Ileum (tissue), 1 donor: ENCODE results near the gene MAT1A.

- PRO-cap: no peak
Measured at GRCh38 chr10:80289113-80290260, at the start of gene MAT1A. Gene MAT1A (minus strand): TSS chr10:80289658.

DNA sequence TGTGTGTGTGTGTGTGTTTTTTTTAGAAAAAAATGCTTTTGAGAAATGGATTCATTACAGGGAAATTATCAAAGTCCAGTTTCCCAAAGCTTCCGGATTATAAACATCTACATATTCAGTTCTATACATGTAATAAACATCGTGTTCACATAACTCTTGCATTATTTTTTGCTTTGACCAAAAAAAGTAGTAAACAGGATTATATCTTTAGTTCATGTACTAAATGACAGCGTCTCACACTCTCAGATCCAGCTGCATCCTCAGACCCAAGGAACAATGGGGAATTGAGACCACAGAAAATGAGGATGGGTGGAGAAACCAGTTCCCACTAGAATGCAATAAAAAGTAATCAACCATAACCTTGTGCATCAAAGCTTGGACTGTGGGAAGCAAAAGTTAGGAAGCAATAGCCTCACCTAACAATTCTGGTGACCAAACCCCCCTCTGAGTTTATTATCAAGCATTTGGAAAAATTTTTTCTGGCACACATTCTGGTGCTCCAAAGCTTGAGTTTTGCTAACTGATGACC, 904 bp upstream of the MAT1A start:
- PRO-cap: no peak

DNA sequence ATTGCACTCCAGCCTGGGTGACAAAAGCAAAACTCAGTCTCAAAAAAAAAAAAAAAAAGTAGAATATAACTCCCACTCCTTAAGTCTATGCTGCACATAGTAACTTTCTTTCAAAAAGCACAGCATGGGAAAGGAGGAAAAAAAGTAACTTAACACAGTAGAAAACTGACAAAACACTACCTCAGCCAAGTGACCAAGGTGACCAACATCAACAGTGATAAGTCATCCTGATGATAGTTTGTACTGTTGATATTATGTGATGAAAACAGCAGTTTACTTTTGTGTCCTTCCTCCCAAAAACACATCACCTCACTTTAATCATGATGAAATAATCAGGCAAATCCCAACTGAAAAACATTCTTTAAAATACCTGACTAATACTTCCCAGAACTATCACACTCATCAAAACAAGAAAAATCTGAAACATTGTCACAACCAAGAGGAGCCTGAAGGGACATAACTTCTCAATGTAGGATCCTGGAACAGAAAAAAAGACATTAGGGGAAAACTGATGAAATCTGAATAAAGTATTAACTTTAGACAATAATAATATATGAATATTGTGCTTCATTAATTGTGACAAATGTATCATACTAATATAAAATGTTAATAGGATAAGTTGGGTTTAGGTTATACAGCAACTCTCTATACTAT, 29.4 kb upstream of the MAT1A start:
- PRO-cap: no peak

- PRO-cap: no peak
Measured at GRCh38 chr10:80358816-80359172, 2.2 kb downstream of the DYDC2 start.

DNA sequence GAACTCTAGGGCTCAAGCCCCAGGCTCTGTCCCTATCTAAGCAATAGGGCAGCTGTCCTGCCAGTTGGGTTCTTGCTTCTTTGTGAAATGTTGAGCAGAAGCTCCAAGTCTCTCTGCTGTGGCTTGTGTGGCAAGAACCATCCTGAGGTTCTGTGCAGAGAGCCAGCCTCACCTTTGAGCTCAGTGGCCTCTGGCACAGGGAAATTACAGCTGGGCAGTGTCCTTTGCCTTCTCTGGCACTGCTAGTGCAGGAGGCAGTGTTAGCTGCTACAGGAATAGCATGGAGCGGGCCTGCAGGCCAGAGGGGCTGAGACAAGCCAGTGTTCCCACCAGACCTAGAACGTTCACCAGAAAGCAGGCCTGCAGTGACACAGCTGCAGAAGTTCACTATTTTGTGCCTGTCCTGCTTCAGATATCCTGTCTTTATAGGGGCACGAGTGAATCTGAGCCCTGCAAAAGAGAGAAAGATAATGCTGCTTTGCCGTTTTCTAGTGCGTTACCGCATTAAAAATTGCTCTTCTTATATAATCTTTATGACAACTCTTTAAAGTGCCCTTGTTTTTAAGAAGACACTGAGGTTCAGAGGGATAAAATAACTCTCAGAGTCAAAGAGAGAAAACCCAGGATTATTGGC, 1.9 kb downstream of the PRXL2A start:
- PRO-cap: bidirectional peak, plus-strand start at position 245 of the sequence, minus-strand start at position 125 of the sequence

- PRO-cap: no peak
Measured at GRCh38 chr10:80411169-80412254, 3.2 kb downstream of the PRXL2A start.

DNA sequence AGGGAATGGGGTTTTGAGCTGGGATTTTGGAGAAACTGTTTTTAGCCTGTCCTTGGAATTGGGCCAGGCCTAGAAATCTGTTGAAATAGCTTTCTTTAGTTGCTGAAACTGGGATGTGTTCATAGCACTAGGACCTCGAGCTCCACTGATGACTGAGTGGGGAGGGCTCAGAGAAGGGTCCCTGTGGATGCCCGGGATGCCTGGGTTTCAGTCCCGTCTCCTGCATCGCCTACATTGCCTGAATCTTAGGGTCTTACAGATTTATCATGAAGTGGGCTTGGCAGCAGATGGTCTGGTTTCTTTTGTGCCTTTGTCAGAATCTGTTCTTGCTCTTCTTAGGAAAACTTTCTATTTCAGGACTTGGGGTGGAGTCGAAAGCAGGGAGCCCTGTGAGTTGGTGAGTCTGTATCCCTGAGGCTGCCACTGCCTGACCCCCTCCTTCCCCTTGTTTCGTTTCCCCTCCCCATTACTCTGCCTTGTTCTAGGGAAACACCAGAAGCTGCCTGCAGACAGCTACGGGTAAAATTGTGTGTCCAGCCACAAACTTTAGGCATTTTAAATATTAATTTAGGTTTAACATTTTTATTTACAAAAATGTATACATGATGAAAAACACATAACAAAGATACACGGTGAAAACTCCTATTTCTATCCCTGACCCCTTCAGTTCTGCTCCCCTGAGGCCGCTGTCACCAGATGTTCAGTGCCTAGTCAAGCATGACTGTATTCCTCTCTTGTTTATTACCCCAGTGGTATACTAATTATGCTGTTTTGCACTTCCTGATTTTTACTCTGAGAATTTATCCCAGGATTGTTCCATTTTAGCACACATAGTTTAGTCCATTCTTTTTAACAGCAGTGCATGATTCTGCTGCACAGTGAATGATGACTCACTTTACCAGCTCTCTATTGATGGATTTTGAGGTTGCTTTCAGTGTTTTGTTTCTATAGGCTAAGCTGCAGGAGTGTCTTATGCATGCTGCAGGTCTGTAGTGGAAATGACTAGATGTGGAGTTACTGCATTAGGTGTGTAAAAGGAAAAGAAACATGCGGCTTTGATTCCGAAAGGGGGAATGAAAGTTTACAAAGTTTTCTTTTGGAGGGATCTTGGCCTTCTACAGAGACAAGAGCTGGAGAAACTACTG, 9.0 kb downstream of the TSPAN14 start:
- PRO-cap: no peak

DNA sequence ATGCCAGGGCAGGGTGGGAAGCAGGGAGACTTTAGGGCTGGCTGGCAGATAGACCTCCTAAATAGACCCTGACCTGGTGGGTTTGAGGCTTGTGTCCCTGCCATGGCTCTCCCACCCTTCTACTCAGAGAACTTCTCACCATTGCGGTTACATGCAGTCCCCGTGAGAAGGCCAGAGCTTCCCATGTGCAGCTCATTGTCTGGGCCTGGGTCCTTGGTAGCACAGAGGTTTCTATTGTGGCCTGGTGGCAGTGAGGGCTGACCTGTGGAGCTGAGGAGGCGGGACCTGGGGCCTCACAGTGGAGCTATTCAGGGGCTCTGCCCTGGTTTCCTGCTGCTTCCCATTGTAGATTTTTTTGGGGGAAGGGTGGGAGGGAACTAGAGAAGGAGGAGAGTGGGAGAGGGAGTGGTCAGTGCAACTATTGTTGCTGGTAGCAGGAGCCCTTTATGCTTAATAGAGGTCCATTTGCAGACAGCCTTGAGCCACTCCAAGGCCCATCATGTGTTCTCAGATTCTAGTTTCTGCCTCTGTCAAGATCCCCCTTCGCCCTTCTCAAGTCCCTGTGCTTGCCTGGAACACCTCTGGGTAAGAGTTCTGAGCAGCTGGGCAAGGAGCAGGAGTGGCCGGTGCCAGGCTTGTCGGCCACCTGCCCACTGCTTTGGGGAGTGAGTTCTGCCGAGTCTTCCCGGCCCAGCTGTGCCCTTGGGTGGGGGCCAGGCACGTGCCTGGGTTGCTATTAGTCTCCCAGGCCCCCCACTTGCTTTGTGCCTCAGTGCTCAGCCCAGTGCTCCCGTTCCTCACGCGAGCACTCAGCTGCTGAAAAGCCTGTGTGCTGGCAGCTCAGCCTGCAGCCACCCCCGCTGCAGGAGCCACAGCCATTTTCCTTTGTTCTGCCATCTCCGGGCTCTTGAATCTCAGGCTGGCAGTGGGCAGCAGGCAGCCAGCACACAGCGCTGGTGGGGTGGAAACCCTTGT, 10.7 kb downstream of the TSPAN14 start:
- PRO-cap: no peak

DNA sequence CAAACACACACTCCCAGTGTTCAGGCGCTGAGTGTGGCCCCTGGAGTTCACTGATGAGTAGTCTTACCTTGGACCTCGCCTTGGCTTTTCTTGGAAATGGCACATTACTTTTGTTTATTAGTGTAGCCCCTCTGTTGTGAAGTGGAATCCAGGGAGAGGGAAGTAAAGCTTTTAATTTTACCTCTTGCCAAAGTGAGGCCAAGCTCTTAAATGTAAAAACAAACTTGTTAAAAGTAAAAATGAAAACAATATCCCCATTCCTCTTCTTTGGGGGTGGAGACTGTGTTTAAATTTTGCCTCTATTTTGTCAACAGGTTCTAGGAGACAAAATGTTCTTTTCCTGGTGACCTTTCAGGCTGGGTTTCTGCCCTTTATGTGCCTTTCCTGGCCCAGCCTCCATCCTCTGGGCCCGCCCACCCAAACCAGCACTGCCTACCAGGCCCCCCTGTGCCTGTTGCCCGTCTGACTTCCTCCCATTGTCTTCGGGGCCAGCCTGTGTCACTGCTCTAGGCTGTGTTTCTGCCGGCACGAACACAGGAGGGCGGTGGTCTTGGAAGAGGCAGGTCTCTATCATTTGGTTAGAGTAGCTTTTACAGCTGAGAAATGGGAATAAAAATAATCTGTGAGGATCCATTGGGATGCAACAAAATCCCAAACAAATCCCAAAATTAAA, 13.8 kb downstream of the TSPAN14 start:
- PRO-cap: unidirectional peak, plus-strand start at position 479 of the sequence; unidirectional peak, plus-strand start at position 536 of the sequence

- PRO-cap: no peak
Measured at GRCh38 chr10:80497214-80498134, 40.2 kb upstream of the SH2D4B start.

GRCh38 chr10:80498643-80499528, 38.8 kb upstream of the SH2D4B start:
- PRO-cap: no peak

DNA sequence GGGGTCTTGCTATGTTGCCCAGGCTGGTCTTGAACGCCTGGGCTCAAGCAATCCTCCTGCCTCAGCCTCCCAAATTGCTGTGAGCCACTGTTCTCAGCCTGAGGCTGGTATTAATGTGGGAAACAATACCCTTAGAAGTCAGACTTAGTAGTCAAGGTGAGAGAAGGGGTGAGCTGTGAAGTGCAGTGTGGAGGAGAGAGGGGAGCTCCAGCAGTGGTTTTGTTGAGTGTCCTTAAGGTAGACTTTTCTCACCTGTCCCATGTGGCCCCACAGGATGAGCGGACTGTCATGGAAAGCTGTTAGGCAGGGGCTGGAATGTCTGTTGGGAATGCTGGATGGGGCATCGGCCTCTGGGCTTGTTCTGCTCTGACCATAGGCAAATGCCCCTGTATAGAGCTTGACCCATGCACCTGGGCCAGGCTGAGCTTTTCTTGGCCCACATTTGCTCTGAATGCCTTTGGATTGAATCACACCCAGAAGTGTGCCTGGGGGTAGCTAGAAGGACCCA, 36.3 kb upstream of the SH2D4B start:
- PRO-cap: no peak

DNA sequence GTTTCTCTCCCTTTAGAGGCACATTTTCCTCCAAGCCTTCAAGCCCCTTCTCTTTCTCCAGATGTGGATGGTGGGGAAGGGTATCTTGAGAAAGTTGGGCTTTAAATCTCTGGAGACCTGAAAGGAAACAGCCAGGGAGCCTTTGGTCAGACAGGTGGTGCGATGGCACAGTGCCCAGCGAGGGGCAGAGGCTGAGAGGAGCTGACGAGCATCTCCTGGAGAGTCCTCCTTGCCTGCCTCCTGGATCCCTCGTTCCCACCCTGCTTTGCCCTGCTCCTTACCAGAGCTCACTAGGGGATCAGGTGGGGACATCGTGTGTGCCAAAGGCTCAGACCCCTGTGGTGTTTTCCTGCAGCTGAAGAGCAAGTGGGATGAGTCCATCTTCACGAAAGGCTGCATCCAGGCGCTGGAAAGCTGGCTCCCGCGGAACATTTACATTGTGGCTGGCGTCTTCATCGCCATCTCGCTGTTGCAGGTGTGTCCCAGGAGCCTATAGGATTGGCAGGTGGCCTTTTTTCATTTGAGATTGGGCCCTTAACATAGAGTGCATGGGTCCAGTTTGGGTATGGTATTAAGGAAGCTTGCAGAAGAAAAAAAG, 21.8 kb upstream of the SH2D4B start:
- PRO-cap: no peak

DNA sequence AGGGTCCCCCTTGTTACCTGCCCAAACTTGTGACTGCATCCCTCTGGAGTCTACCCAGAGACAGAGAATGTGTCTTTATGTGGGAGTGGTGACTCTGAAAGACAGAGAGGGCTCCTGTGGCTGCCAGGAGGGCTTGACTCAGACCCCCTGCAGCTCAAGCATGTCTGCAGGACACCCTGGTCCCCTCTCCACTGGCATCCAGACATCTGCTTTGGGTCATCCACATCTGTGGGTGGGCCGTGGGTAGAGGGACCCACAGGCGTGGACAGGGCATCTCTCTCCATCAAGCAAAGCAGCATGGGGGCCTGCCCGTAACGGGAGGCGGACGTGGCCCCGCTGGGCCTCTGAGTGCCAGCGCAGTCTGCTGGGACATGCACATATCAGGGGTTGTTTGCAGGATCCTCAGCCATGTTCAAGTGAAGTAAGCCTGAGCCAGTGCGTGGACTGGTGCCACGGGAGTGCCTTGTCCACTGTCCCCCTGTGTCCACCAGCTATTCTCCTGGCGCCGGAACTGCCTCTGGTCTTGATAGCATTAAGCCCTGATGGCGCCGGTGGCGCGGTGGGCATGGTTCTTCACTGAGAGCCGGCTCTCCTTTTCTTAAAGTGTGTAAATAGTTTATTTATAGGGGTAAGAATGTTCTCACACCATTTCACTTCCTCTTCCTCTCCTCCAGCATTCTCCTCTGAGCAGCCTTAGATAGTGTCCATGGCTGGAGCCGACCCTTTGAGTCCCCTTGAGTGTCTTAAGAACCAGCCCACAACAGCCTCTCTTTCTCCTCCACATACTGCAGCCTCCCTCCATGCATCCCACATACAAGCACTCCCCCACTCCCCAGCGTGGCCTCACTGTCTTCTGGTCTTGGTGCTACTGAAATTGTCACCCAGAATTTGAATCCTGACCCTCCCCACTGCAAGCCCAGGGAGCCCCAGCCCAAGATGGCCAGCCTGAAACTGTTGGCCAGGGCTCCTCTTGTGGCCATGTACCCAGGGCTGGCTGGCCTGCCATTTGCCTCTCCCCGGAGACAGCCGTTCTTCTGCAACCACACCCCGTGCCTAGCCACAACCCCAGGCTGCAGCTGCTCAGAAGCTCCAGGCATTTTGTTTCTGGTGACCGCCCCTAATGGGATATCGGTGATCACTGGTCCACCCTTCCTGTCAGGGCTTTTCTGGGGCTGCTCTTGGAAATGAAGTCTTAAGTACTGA, 19.2 kb upstream of the SH2D4B start:
- PRO-cap: no peak

GRCh38 chr10:80529308-80530097, 8.2 kb upstream of the SH2D4B start:
- PRO-cap: bidirectional peak, plus-strand start at chr10:80529762, minus-strand start at chr10:80529780

DNA sequence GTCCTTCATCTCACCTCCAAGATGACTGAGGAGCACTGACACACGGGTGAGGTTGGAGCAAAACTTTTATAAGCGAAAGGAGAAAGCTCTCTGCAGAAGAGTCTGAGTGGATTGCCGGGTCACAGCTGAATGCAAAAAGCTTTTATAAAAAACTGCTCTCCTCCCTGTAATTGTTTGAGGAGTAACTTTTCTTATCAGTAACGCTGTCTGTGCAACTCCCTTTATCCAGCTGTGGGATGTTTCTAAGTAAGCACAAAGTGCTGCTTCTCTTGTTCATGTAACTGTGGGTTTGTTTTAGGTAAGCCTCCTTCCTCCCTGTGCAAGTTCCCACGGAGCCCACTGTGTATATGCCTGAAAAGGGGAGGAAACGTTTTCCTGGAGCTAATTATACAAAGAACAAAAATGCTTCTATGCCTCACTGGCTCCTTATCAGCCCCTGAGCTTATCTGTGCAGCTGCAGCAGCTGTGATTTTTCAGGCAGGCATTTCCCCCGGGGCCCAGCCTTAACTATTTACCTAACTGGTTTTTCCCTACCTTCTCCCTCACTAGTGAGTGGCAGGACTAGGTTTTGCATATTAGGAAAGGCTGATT, 593.5 kb upstream of the GHITM start:
- PRO-cap: no peak

DNA sequence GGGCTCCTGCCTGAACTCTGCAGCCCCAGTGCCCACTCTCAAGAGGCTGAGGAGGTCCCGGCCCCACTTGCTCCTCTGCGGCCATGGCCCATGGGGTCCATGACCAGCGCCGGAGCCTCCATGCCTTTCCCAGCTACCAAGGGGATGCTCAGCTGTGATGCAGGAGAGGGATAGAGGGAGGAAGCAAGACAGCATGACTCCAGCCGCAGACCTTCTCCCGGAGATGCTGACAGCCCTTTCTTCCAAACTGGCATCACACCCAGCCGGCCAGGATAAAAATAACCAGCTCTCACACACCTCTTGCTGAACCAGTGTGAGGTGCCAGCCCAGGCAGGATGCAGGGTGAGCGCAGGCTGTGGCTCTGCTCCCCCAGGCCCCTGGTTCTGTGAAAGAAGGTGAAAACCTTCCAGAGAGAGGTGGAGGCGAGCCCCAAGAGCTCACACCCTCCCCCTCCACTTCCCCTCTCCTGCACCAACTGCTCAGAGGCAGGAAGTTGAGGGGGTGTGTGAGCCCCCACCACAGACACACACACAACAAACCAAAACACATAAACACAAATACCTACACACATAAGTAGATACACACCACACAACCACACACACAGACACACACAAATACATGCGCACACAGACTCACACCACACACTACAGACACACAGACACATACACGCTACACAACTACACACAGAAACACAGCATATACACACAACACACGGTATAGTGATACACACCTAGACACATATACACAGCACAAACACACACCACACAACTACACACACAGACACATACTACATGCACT, 4.0 kb downstream of the GPR15LG start:
- PRO-cap: no peak

DNA sequence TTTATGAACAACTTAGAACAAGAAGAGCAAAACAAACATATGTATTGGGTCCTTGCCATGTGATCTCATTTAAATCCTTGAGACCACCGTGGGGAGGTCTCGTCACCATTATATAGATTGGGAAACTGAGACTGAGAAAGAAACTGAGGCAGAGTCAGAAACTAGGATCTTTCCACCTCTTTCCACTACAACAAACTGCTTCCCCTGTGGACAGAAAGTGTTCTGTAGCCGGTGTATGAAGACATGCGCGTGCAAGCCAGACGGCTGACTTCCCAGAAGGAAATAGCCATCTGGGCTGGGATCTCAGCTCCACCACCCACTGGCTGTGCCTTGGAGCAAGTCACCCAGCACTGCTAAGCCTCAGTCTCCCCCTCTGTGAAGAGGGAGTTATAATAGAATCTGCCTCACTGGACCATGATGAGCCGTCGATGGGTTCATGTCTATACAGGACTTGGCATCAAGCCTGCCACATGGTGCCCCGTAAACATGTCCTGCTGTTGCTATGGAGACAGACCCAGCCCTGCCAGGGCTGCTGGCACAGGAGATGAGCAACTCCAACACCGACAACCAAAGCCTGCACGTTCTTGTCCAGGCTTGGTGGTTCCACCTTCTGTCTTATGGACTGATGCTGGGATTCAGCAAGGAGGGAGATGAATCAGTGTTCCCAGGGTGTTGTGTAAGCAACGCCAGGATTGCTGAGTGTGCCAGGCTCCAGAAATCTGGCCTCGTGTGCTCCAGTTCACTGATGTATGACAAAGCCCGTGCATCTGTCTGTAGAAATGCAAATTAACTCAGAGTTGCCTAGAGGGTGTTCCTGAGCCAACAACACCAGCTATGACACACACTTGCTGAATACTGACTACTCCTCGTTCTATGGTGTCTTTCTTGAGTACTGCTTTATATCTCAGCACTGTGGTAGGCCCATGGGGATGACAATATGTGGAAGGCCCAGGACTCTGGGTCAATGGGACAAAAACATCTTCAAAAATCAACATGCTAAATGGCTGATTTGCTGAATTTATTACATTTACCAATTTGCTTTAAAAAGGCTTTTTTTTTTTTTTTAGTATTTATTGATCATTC, 5.6 kb downstream of the GPR15LG start:
- PRO-cap: no peak

- PRO-cap: no peak
Measured at GRCh38 chr10:86411156-86411859, 44.7 kb upstream of the GRID1 start.

DNA sequence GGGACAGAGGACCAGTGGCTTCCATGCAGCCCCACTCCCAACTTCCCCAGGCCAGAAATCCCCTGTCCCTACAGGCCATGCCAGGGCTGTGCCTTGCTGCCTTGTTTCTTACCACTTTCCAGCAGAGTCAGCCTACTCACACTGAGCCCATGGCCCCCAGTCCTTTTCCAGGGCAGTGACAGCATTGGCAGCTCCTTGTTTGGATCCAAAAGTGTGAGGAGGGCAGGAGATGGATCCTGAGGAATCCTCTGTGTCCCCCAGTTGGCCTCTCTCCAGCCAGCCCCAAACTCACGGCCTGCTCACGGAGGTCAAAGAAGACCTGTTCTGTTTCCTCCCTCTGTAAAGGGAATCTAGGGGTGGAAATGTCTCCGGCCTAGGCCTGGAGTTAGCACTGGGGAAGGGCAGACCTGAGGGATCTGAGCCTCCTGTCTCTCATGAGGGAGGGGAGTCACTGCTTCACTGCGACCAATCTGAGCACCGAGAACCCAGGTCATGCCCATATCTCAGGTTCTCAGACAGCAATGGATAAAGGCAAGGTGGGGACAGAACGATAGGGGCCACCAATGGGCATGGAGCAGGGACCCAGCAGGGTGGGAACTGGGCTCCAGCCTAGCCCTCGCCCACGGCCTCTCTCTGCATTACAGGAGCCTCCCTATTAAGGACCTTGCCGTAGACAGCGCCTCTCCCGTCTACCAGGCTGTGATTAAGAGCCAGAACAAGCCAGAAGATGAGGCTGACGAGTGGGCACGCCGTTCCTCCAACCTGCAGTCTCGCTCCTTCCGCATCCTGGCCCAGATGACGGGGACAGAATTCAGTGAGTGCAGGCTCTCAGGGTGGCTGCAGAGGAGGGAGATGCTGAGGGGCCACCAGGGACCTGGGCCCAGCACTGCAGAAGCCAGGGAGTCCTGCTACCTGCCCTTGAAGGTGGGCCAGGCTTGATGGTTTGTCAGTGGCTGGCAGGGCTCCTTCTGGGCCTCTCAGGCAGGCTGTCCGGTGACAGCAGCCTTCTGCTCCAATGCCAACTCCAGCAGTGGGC, 23.3 kb downstream of the LDB3 start:
- PRO-cap: no peak